M059J (cell line): Measurements from ENCODE around the genes PPIF and NUTM2E.

DNA sequence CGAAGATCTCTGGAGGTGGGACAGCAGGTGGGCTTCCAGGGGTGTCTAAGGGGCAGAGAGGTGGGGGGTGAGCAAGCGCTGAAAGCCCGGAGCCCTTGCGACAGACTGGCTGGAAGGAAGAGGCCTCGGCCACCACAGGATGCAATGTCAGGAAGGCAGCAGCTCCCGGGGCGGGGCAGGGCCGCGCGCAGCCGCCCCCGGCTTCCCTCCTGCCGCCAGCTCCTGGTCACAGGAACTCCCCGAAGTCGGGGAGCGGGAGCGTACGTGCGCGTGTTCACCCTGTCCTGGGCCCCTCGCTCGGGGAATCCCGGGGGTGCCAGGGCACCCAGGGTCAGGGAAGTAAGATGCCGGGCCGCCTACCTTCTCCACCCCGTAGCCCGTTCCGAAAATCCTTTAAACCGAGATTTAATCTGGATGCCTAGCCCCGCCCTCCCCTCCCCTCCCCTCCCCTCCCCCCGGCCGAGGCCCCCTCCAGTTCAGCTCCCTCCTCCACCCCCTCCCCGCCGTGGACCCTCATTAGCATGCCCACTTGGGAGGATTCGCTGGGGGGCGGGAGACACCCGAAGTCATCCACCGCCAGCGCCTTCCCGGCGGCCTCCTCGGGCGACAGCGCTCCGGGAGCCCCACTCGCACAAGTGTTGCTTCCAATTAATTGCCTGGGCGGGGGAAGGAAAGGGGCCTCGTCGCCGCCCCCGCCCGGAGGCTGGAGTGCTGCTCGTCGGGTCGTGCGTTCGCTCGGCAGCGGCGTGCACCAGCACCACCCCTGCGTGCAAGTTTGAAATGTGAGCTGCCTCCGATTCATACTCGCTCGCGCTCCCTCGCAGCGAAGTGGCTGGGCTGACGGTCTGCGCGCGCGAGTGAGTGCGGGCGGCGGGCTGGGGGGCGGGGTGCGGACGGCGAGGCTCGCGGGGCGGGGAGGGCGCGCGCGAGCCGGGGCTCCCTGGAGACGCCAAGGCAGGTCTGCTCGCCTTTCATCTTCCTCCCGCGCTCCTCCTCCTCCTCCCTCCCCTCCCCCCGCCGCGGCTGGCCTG lies 104.8 kb upstream of the PPIF start:
- RAMPAGE, long total RNA: no peak

- RAMPAGE, long total RNA: no peak
Observed at GRCh38 chr10:79247606-79248443, 99.4 kb upstream of the PPIF start.

DNA sequence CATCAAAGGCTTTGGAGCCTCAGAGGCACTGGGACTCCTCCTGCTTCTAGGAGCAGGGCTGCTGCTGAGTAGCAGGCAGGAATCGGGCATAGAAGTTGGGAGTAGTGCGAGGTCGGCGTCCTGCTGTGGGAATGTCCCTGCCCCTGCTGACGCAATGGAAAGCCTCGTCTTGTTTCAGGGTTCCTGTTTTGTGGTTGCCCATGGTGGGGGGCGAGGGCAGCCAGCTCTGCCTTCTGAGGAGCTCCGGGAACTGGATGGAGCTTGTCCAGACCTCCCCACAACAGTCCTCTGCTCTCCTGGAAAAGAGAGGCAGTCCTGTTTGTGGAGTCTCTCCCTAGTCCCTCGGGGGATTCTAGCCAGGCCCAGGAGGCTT lies 98.8 kb upstream of the PPIF start:
- RAMPAGE, long total RNA: no peak

DNA sequence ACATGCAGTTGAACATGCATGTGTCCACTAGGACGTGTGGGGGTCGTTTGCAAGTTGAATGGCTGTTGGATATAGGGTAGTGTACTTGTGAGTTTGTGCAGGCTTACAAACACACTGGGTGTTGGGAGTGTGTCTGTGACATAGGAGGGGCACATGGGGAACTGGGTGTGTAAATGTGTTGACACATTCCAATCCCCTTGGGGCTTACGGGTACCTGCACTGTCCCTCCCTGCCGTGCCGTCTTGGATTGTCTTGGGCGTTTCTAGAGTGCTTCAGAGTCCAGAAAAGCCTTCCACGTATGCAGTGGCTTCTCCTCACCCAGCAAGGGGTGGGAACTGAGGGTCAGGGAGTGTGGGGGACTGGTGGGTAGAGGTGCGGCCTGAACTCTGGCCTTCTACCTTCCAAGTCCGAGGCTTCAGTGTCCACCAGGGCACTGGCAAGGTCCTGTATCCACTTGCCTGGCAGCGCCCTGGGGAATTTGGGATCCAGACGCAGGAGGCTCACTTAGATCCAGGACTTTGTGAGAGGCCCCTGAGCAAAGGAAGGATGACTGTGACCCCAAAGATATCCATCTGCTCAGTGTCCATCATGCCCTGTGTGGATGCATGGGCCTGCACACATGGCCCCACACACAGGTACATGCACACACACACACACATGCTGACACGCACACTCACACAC lies 93.9 kb upstream of the PPIF start:
- RAMPAGE, long total RNA: no peak

- RAMPAGE, long total RNA: no peak
Observed at GRCh38 chr10:79293163-79293739, 54.0 kb upstream of the PPIF start.

DNA sequence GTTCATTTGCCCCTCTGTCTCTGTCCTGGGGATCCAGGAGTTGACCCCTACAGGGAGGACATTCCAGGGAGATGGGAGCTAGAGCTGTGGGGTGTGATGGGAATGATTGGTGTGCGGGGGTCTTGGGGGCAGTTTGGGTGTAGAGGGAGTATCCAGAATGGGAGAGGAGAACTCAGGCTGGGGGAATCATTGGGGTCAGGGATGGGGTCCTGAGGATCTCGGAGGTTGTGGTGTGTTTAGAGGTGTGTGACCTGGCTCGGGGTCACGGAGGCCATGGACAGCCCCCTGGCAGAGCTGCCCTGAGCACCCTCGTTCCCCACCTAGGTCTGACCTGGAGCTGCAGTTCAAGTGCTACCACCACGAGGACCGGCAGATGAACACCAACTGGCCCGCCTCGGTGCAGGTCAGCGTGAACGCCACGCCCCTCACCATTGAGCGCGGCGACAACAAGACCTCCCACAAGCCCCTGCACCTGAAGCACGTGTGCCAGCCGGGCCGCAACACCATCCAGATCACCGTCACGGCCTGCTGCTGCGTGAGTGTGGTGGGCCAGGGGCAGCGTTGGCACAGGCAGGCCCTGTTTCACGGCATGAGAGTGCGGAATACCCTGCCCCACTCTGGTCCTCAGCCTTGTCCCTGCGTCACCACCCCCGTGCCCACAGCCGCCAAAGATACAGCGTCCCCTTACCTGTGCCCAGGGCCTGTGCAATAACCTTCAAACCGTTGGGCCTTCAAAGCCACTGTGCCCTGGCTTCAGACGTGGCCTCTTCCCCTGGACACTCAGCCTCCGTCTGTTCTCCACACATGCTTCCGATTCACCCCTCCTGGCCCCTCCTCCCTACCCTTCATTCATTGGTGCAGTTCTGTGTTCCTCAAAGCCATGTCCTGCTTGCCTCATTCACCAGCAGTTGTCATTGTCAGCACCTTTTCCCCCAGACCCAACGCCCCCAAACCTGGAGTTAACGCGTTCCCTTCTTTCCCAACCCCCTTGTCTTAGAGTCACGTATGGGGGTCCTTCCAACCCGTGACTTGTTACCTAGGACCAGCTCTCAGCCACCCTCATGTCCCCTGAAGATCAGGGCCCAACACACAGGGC lies 46.5 kb upstream of the PPIF start:
- RAMPAGE, long total RNA: no peak

DNA sequence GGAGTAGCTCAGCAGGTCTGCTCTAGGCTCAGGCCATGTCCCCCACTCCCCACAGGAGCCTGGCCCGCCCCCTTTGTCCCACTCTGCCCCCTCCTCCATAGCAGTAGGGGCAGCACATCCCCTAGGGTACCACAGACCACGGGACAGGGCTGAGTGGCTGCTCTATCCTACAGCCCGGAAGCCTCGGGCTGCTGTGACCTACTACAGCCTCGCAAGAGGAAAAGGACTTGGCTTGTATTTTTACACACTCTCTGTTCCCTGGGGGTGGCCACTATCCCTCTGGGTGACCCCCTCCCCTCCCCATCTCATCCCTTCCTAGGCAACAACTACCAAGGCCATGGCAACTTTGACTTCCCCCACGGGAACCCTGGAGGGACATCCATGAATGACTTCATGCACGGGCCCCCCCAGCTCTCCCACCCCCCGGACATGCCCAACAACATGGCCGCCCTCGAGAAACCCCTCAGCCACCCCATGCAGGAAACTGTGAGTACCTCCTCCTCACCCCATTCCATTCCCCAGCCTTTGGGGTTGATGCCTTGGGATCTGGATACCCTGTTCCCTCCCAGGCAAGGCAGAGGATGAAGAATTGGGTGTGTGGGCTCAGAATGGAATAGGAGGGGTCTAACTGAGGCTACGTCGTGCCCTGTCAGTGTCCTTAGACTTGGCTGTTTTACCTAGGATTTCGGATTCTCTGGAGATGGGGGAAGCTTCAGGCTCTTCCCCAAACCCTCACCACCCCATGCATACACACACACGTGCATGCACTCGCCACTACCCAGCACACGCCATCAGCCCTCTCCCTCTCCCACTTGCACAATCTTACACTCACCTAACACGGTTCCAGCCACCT lies 40.0 kb upstream of the PPIF start:
- RAMPAGE, long total RNA: no peak

DNA sequence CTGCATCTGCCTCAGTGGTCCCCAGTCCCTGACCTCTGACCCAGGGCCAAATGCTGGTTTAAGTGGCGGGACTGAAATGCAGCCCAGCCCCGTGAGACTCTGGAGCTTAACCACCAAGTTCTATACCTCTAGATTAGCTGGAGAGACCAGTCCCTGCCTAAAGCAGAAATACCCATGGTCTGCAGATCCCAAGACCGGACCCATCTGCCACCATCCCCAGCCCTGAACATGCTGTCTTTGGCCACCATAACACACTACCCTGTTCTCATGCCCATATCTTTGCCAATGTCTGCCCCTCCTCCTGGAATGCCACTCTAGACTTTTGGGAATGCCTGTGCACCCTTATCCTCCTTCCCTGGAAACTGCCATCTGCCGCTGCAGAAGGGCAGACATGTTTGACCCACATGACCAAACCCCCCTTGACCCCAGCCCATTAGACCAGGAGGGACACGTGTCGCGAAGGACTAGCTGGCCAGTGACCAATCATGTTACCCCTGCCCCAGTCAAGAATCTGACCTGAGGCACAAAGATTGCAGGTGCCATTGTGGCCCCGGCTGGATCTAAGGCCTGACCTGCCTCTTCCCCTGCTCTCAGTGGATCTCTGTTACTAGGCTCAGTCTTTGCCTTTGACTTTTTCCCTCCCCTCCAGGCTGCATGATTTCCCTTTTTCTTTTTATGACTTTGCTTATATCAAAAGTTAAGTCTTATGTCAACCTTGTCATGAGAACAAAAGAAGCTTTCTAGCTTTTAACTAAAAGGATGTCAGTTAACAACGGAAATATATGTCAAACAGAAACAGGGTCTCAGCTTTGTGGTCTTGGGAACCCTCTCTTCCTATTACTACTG lies 24.7 kb upstream of the PPIF start:
- RAMPAGE, long total RNA: no peak

DNA sequence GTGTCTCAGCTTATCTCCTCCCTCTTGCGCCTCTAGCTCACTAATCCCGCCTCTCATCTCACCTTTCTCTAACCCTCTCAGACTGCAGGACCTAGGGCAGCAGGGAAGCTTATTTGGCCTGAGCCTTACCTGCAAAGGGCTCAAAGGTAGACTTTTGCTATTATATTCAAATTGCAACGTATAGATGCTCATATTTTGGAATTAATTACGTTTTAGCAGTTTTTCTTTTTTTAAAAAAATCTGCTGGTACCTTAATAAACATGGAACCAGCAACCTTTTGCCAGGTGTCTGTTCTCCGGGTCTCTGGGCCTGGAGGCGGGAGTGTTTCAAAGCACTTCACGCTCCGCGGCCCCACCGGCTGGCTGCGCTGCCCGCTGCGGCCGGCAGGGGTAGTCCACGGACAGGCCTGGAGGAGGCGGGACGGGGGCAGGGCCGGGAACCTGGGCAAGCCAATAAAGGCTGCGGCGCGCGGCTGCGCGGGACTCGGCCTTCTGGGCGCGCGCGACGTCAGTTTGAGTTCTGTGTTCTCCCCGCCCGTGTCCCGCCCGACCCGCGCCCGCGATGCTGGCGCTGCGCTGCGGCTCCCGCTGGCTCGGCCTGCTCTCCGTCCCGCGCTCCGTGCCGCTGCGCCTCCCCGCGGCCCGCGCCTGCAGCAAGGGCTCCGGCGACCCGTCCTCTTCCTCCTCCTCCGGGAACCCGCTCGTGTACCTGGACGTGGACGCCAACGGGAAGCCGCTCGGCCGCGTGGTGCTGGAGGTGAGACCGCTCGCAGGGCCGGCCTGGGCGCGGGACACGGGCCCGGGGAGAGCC lies at the start of gene PPIF:
Gene PPIF (plus strand): TSS at position 482 of the 810 bp plus-strand sequence.
- RAMPAGE, long total RNA: no peak

DNA sequence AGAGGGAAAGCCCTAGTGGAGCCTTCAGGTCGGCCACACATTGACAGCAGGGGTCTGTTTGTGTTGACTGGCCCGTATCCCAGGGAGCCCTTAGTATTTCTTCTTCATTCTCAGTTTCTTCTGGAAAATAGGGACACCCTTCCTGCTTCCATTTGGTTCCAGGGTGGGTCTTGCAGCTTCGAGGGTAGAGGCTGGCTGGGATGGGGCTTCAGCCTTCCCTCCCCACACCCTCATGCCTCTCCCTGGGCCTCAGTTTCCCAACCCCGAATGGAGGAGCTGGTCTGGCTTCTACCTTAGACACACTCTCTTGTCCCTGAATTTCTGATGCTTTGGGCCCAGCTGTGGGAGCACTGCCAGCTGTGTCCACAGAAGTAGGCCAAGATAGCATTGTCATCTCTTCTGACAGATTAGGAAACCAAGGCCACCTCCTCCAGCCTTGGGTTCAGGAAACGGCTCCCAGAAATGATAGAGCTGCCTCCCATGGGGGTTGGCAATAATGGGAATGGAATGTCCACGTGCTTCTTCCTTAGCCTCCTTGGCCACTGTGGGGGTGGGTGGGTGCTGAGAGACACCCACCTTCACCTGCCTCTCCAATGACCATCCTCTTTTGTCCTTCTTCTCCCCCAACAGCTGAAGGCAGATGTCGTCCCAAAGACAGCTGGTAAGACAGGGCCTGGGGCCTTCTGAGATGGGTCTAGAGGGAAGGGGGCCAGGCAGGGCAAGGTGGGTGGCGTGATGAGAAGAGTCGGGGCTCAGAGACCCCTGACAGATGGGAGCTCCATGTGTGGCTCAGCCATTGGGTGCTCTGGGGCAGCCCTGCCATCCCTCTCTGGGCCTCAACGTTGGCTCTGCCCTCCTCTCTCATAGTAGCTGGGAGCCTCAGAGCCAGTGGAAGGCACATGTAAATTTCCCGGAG lies 1.4 kb downstream of the PPIF start:
- RAMPAGE, long total RNA: no peak

GRCh38 chr10:79353574-79353992 lies 6.3 kb downstream of the PPIF start:
- RAMPAGE, long total RNA: no peak

DNA sequence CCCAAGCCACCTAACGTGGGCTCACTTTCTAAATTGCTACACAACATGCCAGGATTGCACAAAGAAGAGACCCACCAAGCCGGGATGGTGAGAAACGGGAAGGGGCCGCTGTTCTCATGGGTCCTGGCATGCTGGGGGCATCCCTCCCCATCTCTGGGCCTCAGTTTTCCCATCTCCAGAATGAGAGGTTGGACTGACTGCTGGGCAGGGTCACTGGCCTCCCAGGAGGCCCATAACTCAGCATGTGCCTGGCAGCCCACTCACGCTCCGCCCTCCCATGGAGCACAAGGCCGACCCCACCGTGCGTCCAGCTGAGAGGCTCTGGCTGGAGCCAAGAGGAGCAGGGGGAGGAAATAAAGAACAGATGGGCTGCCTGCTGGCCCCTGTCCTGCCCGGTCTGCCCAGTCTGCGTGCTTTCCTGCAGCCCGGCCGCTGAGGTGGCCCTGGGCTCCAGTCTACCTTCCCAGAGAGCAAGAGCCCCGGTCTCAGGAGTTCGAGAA lies 43.9 kb downstream of the ZCCHC24 start:
- RAMPAGE, long total RNA: no peak

DNA sequence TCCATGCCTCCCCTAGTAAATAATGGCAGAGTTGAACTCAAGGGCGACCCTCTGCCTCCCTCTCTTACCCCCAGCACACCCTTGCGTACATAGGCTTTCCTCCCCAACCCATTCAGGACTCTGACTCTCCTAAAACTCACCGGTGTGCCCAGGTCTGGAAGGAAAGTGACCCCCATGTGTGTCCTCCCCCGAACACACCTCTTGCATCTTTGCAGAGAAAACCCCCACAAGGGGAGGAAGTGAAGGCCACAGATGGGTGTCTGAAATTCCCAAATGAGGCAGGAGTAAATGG lies 1.5 kb downstream of the ZCCHC24 start:
- RAMPAGE, long total RNA: no peak

GRCh38 chr10:79452187-79452713 lies 6.8 kb upstream of the ZCCHC24 start:
- RAMPAGE, long total RNA: no peak

DNA sequence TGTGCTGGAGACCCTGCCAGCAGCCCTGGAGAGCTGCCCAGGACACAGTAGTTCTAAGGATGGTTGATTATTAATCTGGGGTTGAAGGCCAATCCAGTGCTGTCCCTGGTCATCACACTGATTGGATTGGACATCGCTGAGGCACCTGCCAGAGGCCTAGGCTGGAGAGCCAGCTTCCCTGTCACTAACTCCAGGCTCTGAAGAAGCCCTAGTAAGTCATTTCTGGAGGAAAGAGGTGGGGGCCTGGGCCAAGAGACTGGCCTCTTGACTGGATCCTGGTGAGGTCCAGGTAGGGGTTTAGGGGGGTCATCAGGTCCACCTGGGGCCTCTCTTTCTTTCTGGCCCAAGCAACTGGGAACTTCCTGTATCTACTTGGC lies 18.7 kb downstream of the SFTPA1 start:
- RAMPAGE, long total RNA: no peak

DNA sequence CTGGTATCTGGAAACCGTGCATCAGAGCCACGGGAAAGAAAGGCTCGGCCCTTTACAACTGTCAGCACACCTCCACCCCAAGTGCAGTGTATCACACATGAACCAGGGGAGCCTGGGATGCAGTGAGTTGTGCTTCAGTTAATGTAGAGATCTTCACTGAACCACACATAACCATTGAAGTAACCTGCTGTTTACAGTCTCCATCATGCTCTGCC lies 12.0 kb downstream of the NUTM2B start:
- RAMPAGE, long total RNA: no peak

- RAMPAGE, long total RNA: no peak
Observed at GRCh38 chr10:79765546-79766001, 61.0 kb upstream of the NUTM2E start.

DNA sequence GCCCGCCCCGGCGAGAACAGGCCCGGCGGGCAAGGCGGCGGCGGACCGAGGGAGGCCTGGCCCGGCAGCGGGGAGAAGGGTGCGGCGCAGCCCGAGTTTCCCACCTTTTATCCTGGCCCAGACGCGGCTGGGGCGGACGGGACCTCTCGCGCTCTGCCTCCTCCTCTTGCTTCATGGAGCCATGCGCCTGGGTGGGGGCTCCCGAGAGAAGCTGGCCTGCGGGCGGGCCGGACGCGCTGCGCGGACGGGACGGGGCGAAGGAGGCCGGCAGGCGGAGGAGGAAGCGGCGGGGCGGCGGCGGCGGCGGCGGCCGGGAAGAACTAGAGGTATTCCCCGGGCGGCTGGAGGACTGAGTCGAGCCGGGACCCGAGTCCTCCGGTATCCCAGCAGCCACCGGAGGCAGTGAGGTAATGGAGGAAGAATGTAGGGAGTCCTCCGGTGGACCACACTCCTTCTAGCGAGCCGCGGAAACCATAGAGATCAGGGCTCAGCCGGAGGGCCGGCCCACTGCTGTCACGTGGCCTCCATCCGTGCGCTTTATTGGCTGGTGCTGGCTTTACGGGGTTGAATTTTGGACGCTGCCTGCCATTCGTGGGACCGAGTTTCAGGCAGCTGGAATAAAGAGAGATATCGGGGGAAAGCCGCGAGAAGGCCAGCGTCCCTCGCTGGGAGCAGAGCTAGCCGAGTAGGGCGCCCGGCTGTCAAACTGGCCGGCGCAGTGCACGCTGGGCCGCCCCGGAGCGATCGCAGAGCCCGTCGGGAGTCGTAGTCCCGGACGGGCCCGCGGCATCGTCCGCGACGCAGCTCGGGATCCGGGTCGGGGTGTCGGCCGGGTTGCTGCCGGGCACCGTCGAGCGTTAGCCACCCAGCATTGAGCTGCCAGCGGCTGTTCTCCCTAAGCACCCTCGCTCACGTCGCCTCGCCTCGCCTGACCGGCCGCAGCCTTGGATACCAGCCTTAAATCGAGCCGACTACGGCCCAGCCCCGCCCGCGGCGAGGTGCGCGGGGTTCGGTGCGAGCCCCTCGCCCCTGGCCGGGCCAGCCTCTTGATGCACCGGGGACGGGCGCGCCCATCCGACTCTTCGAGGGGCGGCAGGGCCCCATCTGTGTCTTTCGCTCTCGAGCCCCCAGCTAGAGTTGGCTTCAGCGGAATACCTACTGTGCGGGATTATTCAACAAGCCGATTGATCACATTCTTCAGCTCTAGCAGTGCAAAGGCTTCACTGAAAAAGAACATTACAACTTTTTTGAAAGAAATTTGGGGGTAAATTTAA lies at the start of gene NUTM2E:
Gene NUTM2E (plus strand): TSS at position 646 of the 1,274 bp plus-strand sequence.
- RAMPAGE, long total RNA: no peak

- RAMPAGE, long total RNA: no peak
Observed at GRCh38 chr10:79927025-79927847, 21.7 kb downstream of the SFTPD start.

DNA sequence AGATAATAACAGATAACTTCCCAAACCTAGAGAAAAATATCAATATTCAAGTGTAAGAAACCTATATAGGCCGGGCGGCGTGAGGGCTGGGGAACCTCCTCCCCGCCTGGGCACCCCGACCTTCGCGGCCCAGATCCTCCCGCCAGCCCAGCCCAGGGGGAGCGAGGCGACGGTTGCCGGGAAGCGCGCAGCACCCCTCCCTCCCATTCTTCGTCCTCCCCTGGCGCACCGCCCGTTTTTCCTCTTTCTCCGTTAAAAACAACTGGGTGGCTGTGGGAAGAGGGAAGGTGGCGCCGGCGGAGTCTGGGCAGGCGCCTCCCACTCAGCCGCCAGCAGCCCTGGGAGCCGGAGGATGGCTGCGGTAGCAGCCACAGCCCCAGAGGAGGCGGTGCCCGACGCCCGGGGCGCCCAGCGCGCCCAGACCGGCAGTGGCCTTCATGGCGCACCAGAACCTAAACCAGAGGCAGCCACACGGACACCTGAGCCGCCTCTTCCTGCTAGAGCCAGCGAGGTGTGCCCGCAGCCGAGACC lies 32.6 kb upstream of the SFTPD start:
- RAMPAGE, long total RNA: no peak